Mucosa of descending colon (tissue), 1 donor: ENCODE measurements around a stretch of chrX.

- PRO-cap: no peak
These were observed 27.0 kb downstream of the DDX3X start for GRCh38 chrX:41360875-41361525.

DNA sequence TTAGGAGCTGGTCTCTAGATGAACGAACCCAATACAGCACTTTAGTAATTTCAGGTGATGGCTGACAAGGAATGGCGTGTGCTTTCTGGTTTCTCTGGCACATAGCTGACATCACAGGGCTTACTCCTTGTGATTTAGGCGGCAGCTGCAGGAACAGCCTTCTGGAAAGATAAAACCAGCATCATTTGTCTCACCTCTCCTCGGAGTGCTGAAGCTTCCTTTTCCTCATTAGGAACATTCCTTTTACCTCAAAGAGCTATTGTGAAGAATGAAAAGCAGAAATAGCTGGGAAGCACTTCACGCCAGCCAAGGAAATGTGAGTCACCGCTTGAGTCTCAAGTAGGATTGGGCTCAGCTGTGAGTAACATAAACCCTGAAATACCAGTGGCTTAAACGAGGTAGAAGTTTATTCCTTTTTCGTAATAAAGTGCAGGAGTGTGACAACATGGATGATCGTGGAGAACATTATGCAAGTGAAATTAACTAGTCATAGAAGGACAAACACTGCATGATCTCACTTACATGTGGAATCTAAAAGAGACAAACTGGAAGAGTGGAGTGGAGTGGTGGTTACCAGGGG is 44.5 kb downstream of the NYX start:
- PRO-cap: no peak

DNA sequence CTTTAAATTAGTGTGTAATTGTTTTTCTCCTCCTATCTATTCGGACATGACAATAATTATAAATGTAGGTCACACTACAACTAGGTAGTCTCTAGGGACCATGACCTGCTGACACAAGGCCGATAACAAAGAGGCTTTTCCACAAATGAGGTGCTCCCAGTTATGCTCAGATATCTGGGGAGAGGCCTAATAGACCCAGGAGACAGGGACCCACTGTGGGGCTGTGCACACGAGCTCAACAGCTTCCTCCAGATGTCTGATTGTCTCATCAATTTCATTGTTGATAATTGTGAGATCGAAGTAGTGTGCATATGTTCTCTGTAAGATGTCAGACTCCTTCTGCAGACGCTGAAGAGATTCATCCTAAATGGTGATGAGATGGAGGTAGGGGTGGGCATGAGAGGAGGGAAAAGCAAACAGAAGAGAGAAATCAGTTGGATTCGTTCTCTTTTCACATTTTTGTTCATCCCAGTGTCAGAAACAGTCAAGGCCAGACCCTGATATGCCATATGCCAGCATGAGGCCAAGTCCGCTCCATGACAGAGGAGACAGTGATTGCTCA is 73.2 kb downstream of the NYX start:
- PRO-cap: no peak

GRCh38 chrX:41665129-41665643 is 23.6 kb upstream of the GPR34 start:
- PRO-cap: no peak

- PRO-cap: no peak
These were observed 9.9 kb downstream of the GPR82 start for GRCh38 chrX:41733756-41734363.

- PRO-cap: no peak
These were observed 24.0 kb downstream of the CASK start for GRCh38 chrX:41899259-41899884.

GRCh38 chrX:41946104-41946488 is 22.7 kb upstream of the CASK start:
- PRO-cap: unidirectional peak, minus-strand start at chrX:41946398

DNA sequence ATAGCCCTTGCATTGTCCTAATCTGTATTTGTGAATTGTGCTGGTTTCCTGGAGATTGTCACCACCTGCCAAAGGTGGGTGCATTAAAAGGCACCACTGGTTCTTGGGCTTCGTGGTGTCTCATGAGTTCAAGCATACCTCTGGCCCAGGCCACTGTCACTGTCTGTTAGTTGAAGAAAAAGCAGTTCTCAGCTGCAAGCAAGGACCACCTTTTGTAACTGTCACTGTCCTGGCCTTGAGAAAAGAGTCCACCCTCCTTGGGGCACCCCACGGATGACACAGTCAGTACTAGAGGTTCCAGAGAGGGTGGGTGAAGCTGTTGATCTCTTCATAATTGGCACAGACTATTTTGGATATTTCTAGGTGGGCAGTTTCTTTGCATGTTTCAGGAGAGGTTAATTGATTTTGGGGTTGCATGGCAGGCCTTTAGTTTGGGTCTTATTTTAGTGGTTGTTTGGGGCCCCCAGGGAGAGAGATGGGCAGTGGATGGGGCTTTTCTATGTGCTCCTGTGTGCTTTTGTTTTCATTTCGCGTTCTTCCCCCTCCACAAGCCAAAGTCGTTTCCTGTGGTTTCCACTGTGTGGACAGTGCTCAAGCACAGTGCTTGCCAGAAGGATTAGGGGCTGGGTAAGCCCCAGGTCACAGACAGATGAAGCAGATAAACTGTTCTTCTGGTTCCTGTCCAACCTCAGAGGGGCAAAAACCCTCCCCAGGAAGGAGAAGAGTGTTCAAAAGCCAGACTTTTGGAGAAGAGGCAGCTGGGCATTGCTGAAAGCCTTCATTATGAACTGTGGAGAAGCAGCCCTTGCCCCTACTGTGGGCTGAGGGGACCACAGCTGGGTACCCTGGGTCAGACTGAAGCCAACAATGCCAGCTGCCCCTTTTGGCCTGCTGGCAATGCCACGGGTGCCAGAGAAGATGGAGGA is 156.3 kb upstream of the PPP1R2C start:
- PRO-cap: no peak

DNA sequence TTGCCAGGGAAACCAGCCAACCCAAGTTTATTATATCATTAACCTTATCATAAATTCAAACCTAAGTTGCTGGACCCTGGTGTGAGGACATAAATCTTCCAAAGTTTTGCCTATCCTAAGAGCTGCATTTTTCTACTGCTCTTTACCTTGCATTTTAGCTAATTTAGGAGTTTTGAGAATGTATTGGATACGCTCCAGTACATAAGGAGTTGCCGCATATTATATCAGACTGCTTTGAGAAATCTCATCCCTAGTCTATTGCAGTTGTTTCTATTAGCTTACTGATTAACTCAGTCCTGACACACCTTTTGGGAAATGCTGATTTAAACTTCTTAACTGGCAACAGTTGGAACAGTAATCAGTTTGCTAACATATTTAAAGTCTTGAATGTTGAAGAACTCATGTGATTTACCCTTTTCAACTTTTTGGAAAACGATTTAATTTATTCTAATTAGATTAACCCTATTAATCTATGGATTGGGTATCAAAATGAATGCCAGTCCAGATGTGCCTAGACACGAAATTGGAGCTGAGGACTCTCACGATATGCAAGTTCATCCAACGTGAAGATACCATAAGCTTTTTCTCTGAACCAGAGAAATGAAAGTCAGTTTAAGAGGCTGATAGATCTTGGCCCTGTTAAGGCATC is 89.9 kb downstream of the MAOA start:
- PRO-cap: no peak

DNA sequence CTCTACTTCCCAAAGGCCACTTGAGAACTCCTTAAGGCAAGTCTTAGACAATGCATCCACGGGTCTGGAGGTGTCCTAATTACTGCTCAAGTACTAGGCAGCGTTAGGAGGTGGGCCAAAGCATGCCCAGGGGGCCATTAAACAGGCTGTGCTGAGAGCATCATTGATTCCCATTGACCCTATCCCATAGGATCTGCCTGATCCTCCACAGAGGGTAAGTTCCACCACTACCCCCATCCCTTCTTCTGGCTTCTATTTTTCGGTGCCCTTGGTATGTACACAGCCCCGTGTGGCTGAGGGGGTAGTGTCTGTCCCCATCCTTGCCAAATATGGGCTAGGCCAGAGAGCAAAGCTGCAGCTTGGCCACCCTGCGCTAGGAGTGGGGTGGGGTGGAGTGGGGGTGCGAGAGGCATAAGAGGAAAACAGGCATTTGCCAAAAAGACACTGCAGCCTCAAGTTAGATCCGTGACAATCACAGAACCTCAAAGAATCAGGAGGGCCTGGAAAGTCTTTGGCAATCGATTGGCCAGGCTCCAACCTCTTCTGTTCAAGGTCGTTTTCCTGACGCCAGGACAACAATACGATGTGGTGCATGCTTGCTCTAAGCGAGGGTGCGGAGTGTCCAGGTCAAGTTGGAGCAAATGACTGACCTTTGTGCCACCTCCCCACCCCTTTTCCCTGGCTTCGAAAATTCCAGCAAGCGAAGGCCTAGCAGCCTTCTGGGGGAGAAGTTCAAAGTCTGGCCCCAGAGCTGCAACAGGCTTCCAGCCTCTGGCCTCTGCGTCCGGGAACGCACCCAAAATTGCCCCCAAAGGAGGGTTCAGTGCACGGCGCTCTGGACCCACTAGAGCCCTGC is 749 bp downstream of the MAOB start:
- PRO-cap: no peak

DNA sequence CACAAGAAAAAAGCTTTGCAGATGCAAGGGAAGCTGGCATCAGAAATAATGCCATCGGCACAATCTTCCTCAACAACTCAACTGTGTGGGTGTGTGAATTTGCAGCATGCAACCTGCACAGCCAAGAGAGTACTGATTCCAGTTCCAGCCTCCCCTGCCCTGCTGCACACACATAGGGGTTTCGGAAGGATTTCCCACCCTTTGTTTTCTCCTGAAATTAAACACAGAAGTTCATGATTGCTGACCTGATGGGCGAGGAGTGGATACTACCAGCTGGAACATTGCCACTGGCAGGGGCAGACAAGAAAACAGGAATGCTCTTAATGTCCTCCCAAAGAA is 4.9 kb downstream of the NDP start:
- PRO-cap: no peak

GRCh38 chrX:44225515-44225902 is 118.0 kb downstream of the EFHC2 start:
- PRO-cap: no peak

DNA sequence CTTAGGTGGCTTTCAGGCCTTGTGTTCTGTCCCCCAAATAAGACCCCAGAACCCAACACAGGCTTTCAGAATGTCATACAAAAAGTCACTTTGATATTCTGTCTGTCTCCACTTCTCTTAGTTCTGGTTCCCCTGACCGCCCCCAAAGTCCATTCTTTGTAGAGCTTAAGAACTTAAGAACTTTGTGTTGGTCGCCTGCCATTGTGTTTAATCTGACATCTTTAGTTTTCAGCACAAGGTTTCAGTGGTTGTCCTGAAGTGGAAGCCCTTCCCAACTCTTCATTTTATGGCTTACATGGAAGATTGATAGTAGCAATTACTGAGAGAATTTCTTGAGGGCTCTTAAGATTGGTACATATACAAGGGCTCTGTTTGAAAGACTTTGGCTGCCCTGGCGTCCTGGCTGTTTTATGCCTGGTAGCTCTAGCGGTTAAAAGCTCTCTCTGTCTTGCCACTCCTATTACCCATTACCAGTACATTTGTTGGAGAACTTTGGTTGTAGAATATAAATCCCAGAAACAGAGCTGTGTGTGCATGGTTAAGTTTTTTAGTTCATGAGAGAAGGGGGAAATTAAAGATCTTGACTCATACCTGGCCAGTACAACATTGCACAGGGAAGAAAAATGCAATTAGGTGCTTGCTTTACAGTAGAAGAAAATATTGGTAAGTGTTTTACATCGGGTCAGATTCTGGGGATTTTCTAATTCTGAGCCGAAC is 75.0 kb downstream of the KDM6A start:
- PRO-cap: no peak

DNA sequence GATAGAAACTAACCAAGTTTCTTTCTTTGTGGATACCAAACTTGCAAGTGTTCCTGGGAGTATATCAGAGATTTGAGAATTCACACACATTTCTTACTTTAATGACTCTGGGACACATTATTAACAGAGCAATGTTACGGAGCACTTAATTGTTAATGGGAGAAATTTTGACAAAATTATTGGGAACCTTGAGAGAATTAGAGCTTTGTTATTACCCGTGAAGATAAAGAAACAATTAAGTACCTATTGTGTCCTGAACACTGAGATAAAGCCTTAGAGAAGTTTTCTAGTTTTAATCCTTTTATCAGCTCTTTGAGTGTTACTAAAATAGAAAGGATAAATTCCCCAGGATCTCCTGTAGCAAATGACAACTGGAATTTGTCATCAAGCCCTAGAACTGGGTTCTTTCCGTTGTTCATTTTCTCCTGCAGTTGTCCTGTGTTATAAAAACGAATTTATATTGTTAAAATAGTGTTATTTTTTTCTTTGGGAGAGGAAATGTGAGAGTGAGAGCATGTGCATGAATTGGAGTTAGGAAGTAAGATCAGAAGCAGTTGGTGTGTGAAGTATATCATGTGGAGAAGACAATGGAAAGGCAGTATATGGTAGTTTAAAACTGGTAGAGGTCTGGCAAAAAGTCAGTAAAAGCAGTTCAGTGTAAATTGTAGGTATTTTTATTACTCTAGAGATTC is 87.3 kb downstream of the KDM6A start:
- PRO-cap: no peak

DNA sequence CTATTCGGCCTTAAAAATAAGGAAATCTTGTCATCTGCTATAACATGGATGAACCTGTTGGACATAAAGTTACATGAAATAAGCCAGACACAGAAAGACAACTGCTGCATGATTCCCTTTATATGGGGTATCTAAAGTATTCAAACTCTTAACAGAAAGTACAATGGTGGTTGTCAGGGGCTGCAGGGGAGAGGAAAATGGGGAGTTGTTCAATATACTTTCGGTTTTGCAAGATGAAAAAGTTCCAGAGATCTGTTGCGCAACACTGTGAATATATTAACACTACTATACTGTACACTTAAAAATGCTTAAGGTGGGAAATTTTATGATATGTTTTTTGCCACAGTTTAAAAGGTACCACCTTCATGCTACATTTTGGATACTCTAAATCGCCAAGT is 606.9 kb upstream of the DIPK2B start:
- PRO-cap: no peak

- PRO-cap: no peak
These were observed 121.7 kb upstream of the KRBOX4 start for GRCh38 chrX:46325155-46325969.

DNA sequence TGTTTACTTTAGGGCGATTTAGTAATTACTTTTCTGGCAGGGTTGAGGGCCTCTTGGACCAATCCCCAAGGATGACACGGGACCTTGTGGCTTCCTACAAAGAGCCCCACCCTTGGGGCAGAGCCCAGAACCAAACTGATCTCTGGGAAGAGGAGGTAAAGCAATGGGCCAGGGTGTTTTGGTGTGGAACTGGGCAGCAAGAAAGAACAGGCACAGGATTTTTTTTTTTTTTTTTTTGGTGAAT is 59.8 kb downstream of the CHST7 start:
- PRO-cap: no peak

DNA sequence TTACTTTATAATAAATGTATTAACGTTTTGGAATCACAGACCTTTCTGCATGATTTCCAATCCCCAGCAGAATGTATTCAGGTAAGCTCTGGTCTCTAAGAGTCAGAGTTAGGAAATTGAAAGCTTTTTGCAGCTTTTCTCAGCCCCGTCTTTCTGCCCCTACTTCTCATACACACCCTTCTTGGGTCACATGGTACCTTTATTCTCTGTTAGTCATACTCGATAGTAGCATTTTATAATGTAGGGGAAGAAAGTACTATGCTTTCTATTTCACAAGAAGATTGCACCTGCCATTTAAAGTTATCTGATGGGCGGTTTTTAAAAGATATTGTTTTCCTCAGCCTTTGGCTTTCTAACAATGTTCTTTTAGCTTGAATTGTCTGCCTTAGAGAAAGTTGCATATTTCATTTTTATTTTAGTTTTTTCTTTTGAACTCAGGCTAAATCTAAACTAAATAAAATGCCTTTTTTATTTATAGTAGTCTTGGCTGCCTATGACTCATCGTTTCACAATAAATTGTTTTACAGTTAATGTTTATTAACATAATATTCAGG is 1.4 kb downstream of the RP2 start:
- PRO-cap: unidirectional peak, minus-strand start at position 208 of the sequence

DNA sequence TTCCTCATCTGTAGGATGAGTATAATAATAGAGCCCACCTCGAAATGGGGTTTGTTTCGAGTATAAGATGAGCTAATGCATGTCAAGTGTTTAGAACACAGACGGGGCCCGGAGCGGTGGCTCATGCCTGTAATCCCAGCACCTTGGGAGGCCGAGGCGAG is 716 bp downstream of the NDUFB11 start:
- PRO-cap: no peak

GRCh38 chrX:47232078-47232501 is 719 bp upstream of the USP11 start:
- PRO-cap: no peak